Iris pigment epithelial cell (primary cell): ENCODE results near the genes HSFX3, MAGEA9B, HSFX2, HSFX4 and ATP2B3.

DNA sequence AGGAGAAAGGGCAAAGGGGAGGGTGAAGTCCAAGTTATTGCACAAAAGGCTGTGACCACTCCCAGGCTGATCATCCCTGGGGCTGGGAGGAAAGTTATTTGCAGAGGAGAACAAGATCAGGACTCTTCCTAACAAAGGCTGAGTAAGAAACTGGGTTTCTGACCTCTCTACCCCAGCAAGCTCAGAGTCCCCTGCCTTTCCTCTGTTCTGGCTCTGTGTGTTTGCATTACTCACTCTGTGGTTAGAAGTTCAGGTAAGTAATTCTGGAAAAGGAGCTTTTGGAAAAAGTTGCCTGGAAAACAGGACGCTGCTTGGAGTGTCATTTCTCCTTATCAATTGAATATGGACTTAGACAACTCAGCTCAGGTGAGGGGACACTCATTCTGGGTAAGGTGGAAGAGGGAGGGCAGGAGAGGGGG is 366.5 kb upstream of the CXorf51A start:
- RRBS, result no CpG with 5 or more reads among the region's 1 CpG

GRCh38 chrX:147911256-147911826 is 378 bp upstream of the FMR1 start:
- RRBS, result 35% methylated on average over 5 of the region's 37 CpGs

- RRBS, result no CpG with 5 or more reads among the region's 7 CpGs
Observed at GRCh38 chrX:147948302-147949062, 32.7 kb upstream of the FMR1NB start.

- RRBS, result no CpG with 5 or more reads among the region's 4 CpGs
Observed at GRCh38 chrX:147949222-147950255, 31.6 kb upstream of the FMR1NB start.

GRCh38 chrX:149512198-149512763 is 7.2 kb upstream of the IDS start:
- RRBS, result no CpG with 5 or more reads among the region's 4 CpGs

- RRBS, result no CpG with 5 or more reads among the region's 33 CpGs
Observed at GRCh38 chrX:149545143-149546035, 4.3 kb downstream of the HSFX3 start.

DNA sequence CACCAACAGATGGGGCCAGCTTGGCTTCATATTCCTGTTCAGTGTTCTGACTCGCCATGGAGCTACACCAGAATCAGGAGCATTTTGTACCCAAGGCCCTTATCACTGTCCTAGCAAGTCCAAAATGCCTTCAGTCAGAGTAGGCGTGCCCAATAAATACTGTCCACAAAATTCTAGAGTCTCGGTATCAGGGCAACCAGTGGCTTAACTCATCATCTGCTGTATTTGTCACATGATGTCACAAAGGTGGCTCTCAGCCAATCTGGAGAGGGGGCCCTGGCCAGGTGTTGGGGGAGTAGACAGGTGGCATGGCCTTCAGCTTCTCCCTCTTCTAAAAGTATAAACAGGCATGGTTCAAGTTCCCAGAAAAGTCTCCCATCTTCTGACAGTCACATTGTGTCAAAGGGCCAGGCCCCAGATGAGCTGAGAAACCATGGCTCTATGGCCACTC is at the start of gene HSFX3:
Gene HSFX3, minus strand, starts transcription at position 130 of the 451 bp plus-strand sequence.
- RRBS, result no CpG with 5 or more reads among the region's 3 CpGs

- RRBS, result no CpG with 5 or more reads among the region's 19 CpGs
Observed at GRCh38 chrX:149587148-149587740, at the start of gene MAGEA9B. TSS of gene MAGEA9B (minus strand) at chrX:149587459.

DNA sequence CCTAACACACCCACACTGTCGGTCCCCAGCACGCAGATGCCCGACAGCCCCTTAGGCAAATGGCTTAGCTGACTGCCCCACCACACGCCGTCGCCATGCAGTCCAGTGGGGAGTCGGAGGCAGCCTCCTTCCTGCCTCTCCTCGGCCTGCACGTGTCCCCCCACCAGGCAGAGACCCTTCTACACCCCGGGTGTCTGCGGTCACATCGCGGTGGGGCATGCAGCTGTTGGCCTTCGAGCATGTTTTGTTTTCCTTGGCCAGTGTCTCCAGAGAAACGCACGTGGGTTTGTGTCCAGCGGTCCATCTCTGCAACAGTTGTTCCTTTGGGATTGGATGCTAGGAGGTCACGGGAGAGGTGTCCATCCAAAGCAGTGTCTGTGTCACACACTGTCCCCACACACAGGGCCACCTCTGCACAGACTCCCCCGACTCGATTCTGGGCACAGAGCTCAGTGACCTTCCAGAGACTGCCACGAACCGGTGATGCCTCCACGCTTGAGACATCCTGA is at the start of gene HSFX2:
Gene HSFX2, minus strand, starts transcription at position 123 of the 509 bp plus-strand sequence.
- RRBS, result no CpG with 5 or more reads among the region's 23 CpGs

- RRBS, result no CpG with 5 or more reads among the region's 4 CpGs
Observed at GRCh38 chrX:149929195-149929658, at the start of gene HSFX4. TSS of gene HSFX4 (plus strand) at chrX:149929573.

GRCh38 chrX:149933603-149934399 is 4.4 kb downstream of the HSFX4 start:
- RRBS, result no CpG with 5 or more reads among the region's 33 CpGs

GRCh38 chrX:149943966-149944785 is 5.9 kb upstream of the EOLA2 start:
- RRBS, result no CpG with 5 or more reads among the region's 10 CpGs

- RRBS, result no CpG with 5 or more reads among the region's 5 CpGs
Observed at GRCh38 chrX:150213145-150213848, 149.8 kb upstream of the MAMLD1 start.

DNA sequence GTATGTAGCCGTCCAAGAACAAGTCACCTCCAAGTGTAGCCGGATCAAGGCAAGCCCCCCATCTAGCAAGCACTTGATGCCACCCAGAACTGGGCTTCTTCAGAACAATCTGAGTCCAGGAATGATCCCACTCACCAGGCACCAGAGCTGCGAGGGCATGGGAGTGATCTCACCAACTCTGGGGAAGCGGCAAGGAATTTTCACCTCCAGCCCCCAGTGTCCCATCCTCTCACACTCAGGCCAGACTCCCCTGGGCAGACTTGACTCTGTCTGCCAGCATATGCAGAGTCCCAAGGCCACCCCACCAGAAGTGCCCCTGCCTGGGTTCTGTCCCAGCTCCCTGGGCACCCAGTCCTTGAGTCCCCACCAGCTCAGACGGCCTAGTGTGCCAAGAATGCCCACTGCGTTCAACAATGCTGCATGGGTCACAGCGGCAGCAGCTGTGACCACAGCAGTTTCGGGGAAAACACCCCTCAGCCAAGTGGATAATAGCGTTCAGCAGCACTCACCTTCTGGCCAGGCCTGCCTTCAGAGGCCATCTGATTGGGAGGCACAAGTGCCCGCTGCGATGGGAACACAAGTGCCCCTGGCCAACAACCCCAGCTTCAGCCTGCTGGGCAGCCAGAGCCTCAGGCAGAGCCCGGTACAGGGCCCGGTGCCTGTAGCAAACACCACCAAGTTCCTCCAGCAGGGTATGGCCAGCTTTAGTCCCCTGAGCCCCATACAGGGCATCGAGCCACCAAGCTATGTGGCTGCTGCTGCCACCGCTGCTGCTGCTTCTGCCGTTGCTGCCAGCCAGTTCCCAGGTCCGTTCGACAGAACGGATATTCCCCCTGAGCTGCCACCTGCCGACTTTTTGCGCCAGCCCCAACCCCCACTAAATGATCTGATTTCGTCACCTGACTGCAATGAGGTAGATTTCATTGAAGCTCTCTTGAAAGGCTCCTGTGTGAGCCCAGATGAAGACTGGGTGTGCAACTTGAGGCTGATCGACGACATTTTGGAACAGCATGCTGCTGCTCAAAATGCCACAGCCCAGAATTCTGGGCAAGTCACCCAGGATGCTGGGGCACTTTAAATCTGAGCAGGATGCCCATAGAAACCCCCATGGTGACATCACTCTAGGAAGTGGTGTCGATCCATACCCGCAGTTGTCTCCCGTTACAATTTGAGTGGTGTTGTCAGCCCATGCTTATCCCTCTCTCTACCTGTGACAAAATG is 56.0 kb upstream of the MTM1 start:
- RRBS, result 88% methylated on average over 2 of the region's 27 CpGs

- RRBS, result no CpG with 5 or more reads among the region's 3 CpGs
Observed at GRCh38 chrX:150692297-150692533, 981 bp upstream of the MTMR1 start.

DNA sequence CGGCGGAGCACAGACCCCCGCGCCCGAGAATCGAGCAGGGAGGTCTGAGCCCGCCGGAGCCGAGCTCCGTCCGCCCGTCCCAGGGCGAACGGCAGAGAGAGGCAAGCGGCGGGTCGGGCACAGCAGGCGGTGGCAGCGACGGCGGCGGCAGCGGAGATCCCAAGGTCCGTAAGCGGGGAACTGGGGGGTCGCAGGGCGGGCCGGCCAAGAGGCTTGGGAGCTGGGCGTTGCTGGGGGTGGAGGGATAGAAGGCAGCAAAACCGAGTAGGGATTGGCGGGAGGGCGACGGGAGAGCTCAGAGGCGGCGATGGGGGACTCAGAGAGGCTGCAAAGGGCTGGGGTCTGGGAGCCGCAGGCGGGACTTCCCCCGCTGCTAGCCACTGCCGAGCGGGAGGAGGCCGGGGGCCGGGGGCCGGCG is 1.1 kb downstream of the GPR50 start:
- RRBS, result 13% methylated on average over 8 of the region's 44 CpGs

DNA sequence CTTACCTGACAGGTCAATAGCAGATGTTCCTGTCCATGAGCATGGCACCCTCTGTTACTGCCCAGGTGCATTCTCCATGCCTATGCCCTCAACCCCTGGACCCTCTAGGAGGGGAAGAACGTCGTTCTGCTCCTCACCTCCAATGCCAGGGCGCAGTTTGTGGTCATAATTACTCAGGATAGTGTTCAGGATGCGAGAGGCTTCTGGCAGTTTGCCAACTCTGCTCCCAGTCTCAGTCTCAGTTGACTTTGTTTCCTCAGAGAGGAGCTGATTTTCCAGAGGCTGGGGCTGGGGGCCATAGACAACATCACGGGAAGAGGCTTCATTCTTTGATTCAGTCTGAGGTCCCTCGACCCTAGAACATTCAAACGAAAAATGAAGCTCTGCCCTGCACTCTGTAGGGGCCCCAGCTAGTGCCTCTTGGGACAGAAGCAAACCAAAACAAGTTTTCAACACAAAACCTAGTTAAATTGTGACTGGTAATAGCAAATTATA is 4.4 kb downstream of the GABRE start:
- RRBS, result no CpG with 5 or more reads among the region's 7 CpGs

DNA sequence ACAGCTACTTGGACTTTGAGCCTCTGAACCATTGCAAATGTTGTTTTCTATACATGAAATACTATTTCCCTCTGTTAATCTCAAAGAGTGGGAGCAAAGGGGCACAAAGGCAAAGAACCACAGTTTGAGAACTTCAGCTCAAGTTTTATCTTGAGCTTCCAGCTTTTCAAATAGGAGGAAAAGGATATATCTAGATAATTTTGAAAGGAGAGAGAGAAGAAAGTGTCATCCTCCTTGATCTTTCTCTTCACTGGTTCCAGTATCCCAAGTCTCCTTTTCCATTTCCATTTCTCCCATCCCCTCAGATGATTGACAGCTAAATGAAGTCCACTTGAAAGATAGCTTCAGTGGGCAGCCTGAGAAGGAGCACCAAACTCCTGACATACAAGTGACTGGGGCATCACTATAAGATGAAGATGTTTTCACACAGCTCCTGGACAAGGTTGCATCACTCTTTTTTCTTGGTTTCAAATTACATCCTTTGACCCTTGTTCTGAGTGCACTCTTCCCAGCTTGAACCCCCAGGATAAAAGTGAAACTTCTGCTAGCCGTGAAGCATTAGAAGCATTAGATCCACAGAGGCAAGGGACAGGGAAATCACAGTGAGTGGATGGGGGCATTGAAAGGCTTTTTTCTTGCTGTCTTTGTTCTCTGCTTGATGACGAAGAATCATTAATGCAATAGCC is 17.4 kb upstream of the MAGEA10 start:
- RRBS, result no CpG with 5 or more reads among the region's 2 CpGs

- RRBS, result 12% methylated on average over 17 of the region's 64 CpGs
Observed at GRCh38 chrX:153517267-153517871, at the start of gene ATP2B3. TSS of gene ATP2B3 (plus strand) at chrX:153517642.

DNA sequence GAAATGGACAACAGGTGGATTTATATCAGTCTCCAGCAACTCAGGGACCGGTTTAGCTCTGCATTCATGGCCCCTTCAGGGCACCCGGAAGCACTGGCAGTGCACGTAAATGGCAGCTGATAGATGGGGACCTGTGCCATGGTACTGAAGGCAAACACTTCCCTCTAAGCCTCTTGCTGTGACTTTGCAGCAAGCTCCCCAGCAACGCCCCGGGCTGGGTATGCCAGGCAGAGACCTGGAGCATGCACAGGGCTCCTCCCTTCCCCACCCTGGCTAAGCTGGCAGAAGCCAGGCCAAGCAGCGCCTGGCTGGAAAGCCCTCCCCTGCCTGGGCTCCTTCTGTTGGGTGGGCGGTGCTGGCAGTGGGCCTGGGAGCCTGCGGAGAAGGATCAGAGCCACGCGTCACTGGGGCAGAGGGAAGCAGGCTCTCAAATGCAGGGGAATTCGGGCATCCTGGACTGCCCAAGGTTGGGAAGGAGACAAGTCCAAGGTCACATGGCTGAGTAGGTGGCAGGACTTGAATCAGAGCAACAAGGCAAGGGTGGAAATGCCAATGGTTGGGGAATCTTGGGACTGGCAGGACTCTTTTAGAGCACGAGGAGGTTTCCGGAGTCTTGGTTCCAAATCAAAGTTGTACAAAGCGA is 3.6 kb downstream of the ATP2B3 start:
- RRBS, result no CpG with 5 or more reads among the region's 14 CpGs